ENCODE measurements around a stretch of chr15.

DNA sequence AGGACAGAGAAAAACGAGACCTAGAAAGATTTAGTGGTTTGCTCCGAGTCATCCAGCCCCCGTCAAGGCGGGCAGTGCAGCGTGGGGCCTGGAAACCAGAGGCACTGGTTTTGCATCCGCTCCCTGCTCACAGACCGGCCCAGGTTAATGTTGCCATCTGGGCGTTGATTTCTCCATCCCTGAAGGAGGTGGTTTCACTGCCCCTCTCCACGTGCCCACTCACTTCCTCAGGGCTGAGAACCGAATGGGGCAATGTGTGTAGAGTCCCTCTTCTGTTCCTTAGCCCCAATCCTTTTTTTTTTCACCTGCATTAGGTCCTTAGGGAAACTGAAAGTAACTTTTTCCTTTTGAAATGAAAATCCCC is 32.8 kb downstream of the TPM1 start:
- PRO-cap: unidirectional peak, plus-strand start at position 74 of the sequence
- RAMPAGE, long total RNA, 4 experiments: no peak in any of the 4 experiments

DNA sequence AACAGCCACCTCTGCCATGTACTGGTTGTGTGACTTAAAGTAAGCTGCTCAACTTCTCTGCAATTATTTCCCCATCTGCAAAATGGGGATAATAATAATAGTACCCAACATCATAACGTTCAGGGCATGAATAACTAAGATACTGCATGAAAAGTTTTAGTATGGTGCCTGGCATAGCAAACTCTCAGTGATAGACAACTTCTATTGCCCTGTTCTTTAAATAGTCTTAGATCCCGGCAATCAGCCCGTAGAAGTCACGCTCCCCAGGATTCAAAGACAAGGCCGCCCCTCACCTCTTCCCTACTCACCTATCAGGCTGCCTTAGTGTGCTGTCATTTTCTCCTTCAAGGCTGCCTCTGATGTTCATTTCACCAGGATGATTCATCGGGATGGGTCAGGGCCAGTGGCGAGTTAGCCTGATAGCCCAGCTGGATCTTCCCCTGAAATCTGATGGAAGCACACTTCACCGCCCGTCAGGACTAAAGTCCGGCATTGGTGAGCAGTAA is 37.3 kb downstream of the TPM1 start:
- PRO-cap: no peak
- RAMPAGE, long total RNA, 4 experiments: no peak in any of the 4 experiments

- PRO-cap: no peak
- RAMPAGE, long total RNA, 4 experiments: no peak in any of the 4 experiments
Measured at GRCh38 chr15:63122998-63123563, 1.4 kb downstream of the LACTB start.

DNA sequence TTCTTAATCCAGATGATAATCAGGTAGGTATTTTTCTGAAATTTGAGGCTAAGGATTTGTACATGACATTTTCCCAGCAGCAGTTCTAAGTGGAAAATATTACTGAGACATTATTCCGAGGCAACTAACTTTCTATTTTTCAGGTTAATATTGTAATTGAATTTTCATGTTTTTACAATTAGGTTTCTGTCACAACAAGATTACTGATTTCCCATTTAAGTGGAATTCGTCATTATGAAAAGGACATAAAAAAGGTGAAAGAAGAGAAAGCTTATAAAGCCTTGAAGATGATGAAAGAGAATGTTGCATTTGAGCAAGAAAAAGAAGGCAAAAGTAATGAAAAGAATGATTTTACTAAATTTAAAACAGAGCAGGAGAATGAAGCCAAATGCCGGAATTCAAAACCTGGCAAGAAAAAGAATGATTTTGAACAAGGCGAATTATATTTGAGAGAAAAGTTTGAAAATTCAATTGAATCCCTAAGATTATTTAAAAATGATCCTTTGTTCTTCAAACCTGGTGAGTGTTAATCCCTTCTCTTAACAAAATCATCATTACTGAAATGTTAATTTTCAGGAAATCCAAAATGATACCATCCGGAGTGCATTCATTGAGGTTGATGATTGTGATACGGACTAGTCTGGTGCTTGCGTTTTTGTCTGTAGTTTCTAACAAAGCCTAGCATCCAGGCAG is 5.7 kb downstream of the LACTB start:
- PRO-cap: no peak
- RAMPAGE, long total RNA, 4 experiments: no peak in any of the 4 experiments

GRCh38 chr15:63151396-63152079 is 5.7 kb downstream of the RPS27L start:
- PRO-cap: no peak
- RAMPAGE, long total RNA, 4 experiments: no peak in any of the 4 experiments

DNA sequence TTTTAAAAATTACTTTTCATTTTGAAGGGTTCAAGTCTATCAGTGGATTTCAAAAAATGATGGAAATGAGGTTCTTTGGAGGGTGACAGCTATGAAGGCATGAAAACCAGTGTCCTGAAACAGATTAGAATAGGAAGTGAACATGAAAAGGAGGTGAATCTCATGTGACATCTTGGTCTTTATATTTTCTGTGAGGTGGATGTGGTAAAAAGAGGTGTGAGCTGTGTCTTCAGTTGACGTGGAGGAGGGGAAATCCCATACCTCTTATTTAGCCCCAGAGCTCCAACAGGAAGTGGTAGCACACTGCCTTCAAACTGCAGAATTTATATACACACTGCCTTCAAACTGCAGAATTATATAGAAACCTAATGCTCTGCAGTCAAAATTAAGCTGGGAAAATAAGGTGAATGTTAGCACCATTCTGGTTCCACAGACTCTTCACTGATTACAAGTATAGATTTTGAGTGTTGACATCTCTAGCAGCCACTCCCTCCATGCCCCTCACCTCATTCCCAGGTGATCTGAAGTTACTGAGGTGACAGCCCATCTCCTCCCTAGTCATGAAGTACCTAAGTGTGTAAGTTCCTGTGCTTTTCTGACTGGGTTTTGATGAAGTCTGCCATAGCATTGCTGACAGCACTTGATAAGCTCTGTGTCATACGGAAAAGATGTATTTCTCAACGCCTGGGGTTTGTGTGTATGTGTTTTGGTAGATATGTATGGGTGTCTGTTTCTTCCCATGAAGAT is 2.6 kb downstream of the RAB8B start:
- PRO-cap: no peak
- RAMPAGE, long total RNA, 4 experiments: no peak in any of the 4 experiments

DNA sequence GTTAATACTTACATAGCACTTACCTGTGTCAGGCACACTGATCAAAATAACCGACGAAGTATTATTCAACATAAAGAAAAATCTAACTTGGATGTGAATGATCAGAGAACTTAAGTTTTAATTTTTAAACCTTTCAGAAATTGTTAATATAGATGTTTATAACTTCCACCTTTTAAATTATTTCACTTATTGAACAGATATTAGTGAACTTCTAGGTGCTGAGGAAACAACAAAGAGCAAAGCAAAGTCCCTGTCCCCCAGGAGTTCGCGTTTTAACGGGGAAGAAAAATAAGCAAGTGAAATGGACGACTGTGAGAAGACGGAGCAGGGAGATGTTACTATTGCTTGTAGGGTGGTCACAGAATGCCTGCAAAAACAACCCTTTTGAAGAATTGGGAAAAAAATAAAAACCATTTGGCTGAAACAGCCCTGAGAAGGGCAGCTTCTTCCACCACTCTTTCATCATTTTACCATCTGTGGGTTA is 934 bp upstream of the APH1B start:
- PRO-cap: no peak
- RAMPAGE, long total RNA, 4 experiments: no peak in any of the 4 experiments

DNA sequence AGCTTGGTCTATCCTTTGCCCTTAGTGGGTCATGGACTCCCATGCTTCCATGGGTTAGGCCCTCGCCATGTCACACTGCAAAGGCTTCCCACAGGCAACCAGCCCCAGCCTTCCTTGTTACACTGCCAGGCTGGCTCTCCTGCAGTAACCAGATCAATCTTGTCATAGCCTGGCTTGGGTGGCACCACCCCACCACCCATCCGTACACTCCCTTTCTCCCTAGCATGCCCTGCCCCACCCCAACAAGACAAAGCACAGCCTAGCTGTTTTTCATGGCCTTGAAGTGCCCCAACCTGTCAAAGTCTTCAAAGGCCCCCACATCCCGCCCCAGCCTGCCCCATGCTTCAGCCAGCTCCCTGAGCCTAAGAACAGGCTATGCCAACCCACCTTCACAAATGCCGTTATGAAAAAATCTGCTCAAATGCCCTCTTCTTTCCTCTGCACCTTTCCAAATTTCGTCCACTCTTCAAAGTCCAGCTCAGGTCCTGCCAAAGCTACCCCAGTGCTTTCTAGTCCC is 30.4 kb downstream of the CA12 start:
- PRO-cap: no peak
- RAMPAGE, long total RNA, 4 experiments: no peak in any of the 4 experiments

- PRO-cap: no peak
- RAMPAGE, long total RNA, 4 experiments: no peak in any of the 4 experiments
Measured at GRCh38 chr15:63375048-63375555, 6.5 kb downstream of the CA12 start.

DNA sequence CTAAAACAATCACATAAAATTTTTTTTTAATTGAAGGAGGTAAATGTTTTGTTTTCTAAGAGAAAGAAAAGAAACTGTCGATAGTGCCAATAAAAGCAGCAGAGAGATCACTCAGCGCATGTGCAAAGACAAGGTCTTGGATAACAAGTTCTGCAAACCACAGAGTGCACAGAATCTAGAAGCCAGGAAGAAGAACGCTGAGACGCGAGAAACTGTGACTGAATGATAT is 10.9 kb upstream of the CA12 start:
- PRO-cap: no peak
- RAMPAGE, long total RNA, 4 experiments: no peak in any of the 4 experiments

- PRO-cap: no peak
- RAMPAGE, long total RNA, 4 experiments: no peak in any of the 4 experiments
Measured at GRCh38 chr15:63473901-63474571, 30.4 kb upstream of the USP3 start.

- PRO-cap: no peak
- RAMPAGE, long total RNA, 4 experiments: no peak in any of the 4 experiments
Measured at GRCh38 chr15:63474829-63475248, 29.6 kb upstream of the USP3 start.

DNA sequence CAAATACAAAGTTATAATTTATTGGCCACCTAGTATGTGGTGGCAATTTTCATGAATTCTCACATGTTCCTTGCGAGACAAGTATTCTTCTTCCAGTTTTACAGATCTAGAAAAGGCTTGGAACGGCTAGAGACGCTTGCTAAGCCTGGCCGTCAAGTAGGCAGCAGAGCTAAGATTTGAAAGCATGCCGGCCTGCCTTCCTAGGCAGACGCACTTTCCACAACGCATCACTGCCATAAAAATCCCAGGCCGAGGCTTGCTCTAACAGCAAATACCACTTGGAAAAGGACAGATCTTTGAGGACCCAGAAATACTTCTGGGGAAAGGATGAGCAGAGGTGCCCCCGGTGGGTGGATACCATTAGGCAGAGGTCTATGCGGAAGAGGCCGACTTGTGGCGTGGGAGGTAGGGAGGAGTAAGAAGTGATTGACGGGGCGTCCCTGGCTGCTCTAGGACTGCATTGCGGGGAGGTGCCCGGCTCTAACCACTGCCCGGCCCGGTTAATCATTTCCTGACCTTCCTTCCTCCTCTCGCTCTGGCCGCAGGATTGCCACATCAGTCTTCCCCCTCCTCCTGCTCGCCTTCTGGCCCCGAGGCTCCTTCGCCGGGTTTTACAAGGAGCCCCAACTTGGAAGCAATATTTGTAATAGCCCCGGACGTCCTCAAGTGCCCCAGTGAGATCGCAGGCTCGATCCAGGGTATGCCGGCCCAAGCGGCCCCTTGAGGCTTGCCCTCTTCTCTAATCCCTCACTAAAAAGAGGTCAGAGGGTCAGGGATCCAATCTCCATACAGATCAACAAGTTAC is 1.3 kb upstream of the USP3 start:
- PRO-cap: bidirectional peak, plus-strand start at position 674 of the sequence, minus-strand start at position 457 of the sequence
- RAMPAGE, long total RNA, 4 experiments: no peak in any of the 4 experiments

DNA sequence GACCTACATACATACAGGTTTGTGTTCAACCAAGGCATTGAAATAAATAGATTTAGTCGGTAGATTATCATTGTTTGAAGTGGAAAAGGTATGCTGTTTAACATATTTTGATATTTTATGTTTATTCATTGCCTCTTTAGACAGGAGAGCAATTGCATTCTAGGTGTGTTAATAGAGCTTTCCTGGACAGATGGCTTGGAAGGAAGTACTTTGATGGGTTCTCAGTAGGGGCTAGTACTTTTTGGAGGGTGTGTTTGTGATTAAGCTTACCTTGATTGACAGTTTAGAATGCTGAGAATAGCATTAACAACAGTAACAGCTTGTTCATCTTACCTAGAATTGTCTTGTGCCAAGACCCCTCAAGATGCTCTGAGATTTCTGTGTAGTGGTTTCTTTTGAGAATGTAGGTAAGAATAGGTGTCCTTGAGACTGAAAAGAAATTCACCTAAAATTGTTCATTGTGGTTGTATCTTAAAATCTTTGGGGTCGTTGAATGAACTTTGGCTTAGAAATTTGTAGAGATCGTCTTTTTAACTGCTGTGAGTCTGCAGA is 6.1 kb downstream of the USP3 start:
- PRO-cap: no peak
- RAMPAGE, long total RNA, 4 experiments: no peak in any of the 4 experiments

DNA sequence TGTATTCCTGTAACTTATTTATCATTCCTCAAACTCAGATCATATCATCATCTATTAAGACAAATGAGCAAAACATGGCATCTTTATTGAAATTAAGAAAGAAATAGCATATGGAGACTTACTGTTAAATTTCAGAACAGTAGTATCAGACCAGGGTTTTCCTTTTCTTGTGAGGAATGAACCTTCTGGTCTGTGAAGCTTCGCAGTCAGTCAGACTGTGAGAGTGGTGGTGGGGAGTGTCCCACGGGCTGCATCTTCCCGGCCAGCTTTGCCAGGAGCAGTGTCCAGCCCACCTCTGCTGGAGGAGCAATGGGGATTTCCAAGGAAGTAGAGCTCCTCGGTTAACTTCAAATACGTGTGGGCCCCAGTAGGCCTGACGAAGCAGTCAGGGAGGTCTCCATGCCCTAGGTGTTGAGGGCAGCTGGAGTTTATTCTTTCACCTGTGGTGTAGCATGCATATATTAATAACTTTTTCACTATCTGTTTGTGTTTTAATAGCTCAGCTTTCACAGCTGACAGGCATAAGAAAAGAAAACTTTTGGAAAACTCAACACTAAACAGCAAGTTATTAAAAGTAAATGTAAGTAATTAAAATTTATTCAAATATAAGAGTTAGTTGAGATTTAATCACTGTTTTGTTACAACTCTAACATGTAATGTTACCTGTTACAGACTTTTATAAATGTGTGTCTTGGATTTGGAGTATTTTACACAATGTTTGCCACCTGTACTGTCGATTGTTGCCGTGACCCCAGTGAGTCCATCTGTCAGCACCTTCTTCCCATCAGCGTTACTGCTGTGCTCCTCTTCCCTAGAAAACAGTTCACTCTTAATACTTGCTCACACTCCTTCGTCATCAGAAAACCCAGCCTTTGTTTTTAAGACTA is 40.8 kb upstream of the FBXL22 start:
- PRO-cap: no peak
- RAMPAGE, long total RNA, 4 experiments: no peak in any of the 4 experiments

- PRO-cap: no peak
- RAMPAGE, long total RNA, 4 experiments: no peak in any of the 4 experiments
Measured at GRCh38 chr15:63560595-63561313, 36.4 kb upstream of the FBXL22 start.

DNA sequence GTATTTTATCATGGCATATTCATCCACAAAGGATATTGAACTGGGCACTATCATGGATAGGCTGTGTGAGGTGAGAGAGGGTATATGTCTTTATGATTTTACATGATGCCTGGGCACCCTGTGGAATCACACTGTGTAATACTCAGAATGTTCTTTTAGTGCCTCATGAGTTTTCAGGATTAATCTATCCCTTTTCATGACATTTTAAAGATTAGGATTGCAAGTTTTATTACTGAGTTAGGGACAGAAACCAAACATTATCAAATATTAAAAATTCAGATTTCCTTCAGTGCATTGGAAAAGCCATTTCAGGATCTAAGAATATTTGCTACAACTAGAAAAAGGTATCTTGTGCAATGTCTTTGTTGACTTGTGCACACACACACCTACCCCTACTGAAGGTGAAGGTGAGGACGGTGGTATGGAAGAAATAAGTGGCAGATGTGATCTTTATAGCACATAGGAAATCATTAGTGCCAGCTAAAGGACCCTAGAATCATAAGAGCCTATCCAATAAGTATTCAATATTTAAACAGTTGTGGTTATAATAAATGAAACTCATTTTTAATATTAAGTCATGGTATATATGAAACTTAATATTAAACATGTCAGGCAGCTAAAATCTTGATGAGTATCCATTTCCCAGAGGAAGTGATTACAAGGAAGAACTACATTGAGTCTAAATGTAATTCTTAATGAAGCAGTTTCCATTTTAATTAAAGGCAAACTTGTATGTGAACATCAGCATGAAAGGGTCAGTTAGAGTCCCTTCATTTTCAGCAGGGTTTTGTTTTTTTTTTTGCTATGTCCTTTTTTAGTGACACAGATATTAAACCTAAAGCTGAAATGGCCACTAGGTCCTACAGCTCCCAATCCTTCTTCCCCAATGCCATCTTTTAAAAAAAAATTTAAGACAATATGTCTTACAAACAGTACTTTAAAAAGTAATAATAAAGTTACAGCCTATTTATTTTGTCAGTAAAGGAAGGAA is 25.3 kb upstream of the FBXL22 start:
- PRO-cap: no peak
- RAMPAGE, long total RNA, 4 experiments: no peak in any of the 4 experiments

DNA sequence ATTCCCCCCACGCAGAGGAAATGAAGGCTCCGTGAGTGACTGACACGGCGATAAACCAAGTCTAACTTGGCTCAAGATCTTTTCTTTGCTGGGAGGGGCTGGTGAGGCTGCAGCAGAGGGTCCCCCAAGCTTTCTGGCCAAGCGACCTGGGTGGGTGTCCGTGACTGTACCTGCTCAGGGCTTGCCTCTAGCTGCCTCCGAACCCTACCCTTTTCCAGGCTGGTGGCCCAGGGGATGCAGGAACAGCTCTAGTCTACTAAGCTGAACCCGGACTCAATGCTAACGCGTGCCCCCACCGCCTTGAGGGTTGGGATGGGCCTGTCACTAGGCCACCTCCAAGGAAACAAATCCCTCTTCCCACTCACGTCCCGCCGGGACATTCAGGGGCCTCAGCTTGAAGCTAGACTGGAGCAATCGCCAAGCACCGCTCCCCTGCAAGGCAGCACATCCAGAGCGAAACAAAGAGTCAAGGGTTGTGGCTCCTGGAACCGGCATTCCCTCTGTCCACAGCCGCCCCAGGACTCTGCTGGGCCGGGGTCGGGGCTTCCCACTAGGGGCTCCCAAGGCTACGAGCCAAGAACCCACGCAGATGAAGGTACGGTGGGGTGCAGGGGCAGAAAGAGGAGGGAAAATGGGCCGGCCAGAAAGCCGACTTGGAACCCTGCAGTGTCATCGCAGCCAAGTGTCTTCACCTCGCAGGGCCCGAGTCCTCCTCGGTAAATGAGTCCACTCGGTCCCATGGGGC is 2.9 kb downstream of the FBXL22 start:
- PRO-cap: no peak
- RAMPAGE, long total RNA, 4 experiments: no peak in any of the 4 experiments

- PRO-cap: no peak
- RAMPAGE, long total RNA, 4 experiments: no peak in any of the 4 experiments
Measured at GRCh38 chr15:63638945-63639163, 41.7 kb downstream of the FBXL22 start.

GRCh38 chr15:63640867-63641710 is 43.9 kb downstream of the FBXL22 start:
- PRO-cap: no peak
- RAMPAGE, long total RNA, 4 experiments: no peak in any of the 4 experiments